Trachea (tissue), 1 donor: ENCODE measurements around a stretch of chr4.

DNA sequence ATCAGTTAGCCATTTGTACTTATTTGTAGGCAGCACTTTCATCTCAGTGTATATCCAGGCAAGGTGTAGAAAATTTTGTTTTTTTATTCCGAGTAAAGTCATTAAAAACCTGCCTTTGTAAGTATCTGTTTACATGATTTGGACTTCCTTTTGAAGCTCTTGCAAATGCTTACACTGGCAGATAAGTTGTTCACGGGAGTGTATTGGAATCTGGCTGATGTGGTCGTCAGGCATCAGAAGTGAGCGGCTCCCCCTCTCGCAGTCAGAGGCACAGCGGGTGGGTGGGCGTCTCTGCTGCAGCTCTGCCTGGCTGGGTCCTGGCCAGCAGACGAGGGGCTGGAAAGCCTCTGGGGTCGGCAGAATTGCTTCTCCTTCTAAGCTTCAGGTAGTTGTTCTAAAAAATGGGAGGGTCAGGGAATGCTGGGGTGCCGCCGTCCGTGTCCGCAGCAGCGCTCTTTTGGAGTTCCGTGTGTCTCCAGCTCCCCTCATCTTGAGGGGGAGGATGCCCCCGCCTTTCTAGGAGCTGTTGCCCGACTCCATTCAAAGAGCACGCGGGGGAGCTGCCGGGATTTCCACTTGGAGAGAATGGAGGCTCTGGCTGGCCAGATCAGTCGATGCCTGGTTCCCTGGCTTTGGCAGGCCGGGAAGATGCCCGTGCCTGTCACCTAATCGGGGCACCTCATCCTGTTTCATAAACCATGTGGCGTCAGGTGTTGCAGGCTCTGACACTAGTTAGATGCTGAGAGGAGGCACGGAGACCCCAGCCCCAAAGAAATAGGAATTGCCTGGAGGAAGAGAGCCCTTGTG, 70.2 kb upstream of the HGFAC start:
- PRO-cap, result no peak

DNA sequence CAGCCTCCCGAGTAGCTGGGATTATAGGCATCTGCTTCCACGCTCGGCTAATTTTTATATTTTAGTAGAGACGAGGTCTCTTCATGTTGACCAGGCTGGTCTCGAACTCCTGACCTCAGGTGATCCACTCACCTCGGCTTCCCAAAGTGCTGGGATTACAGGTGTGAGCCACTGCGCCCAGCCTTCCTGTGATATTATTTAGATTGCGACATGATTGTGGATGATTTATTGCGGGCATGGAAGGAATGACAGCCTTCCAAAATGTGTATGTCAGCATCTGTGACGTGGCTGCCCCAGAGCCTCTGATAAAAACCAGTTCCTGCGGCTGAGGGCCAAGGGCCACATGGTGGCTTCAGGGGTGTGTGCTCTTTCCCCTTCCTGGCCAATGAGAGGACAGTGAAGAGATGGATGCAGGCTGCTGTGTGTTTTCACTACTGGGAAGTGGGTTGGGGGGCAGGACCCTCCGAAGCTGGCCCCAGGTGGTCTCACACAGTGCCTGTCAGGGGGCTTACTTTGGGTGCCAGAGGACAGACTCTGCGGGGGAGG, 57.4 kb upstream of the HGFAC start:
- PRO-cap, result no peak

- PRO-cap, result no peak
These were observed 33.1 kb upstream of the HGFAC start for GRCh38 chr4:3408597-3409079.

DNA sequence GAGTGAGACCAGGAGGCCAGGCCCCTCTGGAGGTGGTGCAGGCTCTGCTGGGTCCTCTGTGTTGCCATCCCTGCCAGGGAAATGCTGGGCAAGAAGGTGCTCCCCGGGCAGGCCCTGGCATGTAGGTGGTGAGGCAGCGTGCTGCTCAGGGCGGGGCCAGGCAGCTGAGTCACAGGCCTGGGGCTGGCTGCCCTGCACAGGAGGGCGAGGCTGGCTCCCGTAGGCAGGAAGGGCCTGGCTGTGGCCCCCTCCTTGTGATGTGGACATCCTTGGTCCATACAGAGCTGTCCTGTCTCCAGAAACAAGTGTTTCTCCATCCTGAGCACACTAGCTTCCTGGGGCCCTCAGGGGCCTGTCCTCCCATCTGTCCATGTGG, 4.8 kb upstream of the HGFAC start:
- PRO-cap, result no peak

DNA sequence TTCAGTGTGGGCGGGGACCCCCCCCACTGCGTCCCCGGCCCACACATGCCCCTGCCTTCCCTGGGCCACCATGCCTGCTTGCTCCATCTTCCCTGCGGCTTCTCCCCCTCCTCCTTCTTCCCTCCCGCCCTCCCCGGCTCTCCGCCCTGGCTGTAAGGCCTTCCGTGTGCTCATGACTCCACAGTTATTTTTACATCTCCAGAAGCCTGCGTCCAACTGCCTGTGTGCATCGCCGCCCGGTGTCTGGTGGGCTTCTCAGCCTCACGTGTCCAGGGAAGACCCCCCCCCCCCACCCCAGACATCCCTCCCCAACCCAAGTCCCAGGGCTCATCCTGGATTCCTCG, 4.0 kb downstream of the DOK7 start:
- PRO-cap, result no peak

GRCh38 chr4:3746195-3746609, 20.0 kb upstream of the ADRA2C start:
- PRO-cap, result no peak

DNA sequence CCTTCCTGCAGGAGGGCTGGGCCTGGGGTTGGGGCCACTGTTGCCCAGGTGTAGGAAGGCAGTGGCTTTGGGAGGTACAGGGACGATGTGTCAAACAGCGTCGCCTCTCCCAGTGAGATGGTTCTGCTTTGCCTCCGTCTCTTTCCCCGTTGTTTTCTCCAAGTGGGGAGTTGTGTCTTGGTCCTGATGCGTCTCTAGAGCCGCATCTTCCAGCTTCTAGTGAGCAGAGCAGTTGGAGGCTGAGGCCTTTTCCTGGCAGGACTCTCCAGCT, 172.7 kb downstream of the ADRA2C start:
- PRO-cap, result no peak

DNA sequence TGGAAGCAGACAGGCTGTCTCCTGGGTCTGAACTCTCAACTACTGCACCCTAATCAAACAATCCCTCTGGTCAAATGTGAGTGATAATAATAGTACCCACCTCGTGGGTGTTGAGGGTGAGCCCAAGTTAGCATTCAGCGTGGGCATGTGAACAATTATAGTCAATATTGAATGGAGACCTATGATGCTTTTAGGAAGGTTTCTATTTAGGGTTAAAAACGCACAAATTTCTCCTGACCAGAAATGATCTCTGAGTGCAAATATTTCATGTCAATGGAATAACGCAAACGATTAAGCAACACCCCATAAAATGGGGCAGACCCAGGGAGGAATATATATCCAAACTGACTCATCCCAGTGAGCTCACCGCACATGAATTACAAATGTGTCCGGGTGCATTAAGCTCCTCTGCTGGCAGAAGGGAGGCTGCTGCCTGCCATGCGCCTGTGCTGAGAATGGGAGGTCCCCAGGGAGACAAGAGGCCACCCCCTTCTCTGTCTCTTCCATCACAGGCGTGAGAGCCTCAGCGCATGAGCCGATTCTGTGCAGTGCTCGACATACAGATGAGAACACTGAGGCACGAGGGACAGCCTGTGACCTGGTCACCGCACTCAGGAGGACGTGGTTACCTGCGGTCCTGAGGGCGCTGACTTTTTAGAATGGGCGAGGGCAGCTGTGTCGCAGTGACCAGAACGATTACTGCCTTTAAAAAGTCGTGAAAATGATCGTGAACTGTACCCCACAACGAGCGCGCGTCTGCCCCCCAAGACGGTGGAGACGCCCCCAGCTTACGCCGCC, 188.3 kb downstream of the ADRA2C start:
- PRO-cap, result no peak

DNA sequence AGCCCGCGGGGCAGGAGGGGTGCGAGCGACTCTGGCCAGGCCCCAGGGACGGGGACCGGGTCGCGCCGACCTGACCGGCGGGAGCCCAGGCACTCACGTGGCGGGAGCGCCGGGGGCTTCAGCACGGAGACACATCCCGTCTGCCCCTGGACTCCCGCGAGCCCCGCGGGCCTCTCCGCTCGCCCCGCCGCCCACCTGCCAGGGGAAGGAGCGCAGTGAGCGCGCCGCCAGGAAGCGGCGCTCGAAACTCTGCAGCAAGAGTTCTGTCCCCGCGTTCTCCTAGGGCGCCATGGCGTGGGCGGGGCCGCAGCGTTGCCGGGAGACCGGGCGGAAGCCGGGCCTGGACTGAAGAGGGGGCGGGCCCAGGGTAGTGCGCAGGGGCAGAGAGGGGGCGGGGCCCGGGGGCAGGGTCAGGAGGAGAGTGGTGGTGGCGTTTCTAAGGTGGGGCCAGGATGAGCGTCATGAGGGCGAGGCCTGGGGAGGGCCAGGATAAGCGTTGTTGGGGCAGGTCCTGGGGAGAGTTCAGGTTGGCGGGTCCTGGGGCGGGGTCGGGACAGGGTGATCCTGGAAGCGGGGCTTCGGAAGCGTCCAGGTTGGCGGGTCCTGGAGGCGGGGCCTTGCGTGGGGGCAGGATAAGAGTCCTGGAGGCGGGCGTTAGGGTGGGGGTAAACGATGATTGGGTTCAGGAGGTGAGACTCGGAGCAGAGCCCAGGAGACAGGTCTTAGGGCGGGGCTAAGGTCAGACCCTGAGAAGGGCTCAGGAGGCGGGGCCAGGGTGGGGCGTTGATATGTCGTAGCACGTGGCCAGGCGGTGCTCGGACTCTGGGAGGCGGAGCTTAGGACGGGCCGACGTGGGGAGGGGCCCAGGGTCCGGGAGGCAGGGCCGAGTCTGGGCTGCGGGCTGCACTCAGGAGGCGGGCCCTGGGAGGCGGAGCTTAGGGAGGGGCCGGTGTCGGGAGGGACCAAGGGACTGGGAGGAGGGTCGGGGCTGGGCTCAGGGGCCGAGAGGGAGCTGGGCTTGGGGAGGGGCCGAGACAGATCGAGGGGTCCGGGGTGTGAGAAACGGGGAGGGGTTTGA, 189.3 kb downstream of the ADRA2C start:
- PRO-cap, result bidirectional peak, plus-strand start at position 517 of the sequence, minus-strand start at position 291 of the sequence; unidirectional peak, plus-strand start at position 965 of the sequence; unidirectional peak, plus-strand start at position 1,004 of the sequence

GRCh38 chr4:4073481-4074006, 153.2 kb downstream of the OTOP1 start:
- PRO-cap, result no peak

DNA sequence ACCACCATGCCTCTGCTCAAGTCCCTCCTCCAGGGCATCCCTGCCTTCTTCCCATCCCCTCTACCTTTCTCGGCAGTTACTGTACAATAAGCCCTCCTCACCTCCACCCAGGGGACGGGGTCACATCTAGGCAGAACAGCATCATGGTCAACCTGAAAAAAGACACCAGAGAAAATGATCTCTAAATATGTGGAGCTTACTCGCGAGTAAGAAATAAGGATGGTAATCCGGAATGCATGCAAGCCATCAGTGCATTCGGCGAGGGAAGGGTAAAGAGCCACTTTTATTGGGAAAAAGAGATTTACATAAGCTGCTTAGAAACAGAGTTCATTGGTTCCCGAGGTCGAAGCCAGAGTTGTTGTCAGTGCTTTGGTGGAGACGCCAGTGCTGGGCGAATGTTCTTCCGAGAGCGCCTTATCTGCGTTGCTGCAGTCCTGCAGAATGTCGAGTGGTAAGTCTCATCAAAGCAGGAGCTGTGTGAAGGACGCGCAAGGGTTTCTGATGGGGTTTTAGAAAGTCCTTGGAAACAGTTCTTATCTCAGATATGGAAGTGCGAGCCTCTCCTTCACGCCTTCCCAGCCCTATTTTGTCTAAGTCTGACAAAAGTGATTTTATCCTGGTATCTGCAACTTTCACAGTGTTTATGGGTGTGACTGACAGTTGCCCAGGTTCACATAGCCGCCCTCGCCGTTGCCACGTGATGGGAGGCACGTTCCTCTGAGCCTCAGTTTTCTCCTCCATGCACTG, 47.5 kb upstream of the NSG1 start:
- PRO-cap, result no peak

GRCh38 chr4:4348366-4349021, 38.4 kb upstream of the NSG1 start:
- PRO-cap, result no peak

DNA sequence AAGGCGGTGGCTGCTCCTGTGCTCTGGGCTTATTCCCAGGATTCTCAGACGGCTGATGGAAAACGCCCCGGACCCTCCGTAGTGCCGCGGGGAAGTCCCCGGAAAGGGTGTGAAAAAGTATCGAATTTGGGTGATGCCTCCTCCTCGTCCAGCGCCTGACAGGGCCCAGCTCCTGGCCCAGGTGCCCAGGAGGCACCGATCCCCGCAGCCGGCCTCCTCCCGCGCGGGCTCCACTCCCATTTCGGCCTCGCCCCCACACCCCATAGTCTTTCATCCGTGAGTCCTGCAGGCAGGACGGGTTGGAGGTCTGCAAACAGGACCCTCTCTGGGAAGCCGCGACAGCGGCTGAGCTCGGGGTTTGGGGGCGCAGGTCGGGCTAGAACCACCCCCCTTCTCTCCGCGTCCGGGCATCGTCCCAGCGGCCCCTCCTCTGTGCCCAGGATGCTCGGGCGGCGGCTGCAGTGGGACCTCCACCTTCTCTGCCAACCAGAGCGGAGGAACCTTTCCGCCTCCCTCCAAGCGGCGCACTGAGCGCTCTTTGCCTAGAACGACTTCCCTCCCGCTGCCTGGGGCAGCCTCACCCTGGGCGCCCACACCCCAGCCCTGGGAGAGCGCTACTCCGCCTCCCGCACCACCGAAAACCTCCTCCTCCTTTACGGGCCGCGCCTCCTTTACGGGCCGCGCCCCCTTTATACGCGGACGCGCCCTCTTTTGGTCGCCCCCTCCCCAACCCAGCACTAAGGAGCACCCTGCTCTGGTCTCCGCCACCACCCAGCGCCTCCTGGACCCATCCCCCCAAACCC, 883 bp upstream of the NSG1 start:
- PRO-cap, result no peak

- PRO-cap, result no peak
These were observed 1.6 kb downstream of the NSG1 start for GRCh38 chr4:4388420-4388961.

GRCh38 chr4:4492583-4492867, 49.3 kb downstream of the STX18 start:
- PRO-cap, result no peak

DNA sequence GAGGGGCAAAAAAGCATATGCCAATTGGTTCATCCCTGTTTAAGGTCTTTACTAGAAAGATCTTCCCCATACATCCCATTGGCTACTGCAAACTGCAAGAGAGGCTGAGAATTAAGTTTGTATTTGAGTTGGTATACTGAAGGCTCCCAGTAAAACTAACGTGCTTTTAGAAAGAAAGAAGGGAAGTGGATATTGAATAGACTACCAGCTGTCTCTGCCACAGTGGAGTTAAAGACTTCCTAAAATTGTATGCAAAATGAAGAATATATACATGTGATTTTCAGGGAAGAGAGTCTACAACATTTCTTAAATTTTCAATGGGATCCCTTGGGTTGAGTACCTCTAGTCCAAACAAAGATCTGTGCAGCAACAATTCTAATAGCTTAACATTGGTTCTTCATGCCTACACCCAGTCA, 62.9 kb upstream of the MSX1 start:
- PRO-cap, result no peak

DNA sequence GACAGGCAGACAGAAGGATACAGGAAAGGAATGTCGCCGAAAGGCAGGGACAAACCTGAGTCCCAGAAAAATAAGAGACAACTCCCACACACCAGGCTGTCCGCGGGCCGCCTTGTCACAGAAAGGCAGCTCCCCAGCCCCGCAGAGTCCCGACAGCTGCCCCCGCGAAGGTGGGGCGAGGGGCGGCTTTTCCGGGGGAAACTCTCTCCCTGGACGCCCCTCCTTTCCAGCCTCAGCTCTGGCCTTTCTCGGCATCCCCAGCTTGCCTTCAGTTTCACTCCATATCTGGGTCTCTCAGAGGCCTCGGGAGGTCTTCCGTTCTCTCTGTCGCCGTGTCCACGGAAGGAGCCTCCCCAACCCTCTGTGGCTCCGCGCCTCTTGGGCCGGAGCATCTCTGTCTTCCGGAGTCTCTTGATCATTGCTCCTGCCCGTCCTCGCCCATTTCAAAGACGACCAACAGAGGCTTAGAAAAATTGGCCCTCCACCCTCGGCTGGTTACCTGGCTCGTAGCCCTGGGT, 6.1 kb upstream of the MSX1 start:
- PRO-cap, result bidirectional peak, plus-strand start outside the sequence, minus-strand start at position 392 of the sequence

DNA sequence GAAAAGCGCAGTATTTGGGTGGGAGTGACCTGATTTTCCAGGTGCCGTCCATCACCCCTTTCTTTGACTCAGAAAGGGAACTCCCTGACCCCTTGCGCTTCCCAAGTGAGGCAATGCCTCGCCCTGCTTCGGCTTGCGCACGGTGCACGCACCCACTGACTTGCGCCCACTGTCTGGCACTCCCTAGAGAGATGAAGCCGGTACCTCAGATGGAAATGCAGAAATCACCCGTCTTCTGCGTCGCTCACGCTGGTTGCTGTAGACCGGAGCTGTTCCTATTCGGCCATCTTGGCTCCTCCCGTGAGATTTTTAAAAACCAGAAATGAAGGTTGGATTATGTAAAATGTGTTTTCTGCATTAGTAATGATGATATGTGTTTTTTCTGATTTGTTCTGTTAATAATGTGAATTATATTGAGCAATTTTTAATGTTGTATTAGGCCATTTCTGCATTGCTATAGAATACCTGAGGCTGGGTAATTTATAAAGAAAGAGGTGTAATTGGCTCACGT, 59.6 kb downstream of the CYTL1 start:
- PRO-cap, result no peak

DNA sequence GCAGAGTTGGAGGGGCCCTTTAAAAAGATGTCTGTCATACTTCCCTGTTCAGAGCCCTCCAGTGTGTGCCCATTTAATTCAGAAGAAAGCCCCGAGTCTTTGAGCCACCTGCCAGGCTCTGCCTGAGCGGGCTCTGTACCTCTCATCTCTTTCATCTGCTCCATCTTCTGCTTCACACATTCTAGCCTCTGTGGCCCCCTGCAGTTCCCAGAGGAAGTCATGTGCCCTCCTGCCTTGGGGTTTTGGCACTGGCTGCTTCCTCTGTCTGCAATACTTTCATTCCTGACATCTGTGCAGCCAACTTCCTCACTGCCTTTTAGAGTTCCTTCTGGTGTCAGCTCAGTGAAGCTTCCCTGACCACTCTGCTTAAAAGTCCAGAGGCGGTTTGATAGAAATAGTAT, 6.2 kb upstream of the STK32B start:
- PRO-cap, result no peak

DNA sequence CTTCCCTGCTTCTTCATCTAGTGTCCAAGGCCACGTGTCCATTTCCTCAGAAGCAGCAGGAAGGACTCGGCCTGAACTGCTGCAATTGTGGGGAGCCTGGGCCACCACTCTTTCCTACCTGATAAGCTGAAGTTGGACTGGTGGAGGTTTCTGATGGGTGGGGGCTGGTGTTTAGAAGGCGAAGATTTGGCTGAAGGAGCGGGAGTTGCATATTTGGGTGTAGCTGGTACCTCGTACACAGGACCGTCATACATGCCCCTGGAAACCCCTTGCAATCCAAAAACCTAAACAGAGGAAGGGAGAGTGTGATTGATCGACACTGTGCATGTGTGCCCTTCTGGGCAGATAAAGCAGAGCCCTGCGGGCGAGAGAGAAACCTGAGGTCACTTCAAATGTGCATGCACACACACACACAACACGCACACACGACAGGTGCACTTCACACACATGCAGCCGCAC, 67.5 kb downstream of the CRMP1 start:
- PRO-cap, result no peak